Adrenal gland (tissue), 7 donors: ENCODE data around the genes SOWAHD and CUL4B.

DNA sequence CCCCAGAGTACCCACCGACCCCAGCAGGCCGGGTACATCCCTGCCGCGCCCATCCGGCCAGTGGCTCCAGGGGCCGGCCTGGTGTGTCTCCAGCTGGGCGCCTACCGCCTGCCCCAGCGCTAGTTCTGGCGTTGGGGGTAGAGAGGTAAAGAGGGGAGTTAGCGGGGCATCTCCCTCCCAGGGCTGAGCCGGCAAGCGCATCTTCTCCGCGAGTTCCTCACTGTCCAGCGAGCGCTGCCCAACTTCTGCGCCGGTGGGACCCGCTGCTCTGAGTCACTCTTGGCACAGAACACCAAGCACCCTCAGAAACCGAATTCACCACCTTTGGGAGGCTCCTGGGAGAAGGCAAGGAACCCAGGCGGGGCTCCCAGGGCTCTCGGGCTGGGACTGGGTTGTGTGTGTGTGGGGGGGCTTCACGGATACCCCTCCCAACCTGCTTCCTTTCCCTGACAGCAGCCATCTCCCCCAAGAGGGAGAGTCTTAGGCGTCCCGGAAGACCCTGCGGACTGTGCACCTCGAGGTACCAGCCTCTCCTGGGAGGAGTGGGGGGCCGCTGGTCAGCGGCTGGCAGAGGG, 607 bp upstream of the LONRF3 start:
- PRO-cap, 3 experiments, result no peak in any of the 3 experiments
- RAMPAGE, long total RNA, 4 experiments, result no peak in any of the 4 experiments
- RRBS, result 24% methylated on average over 10 of the region's 30 CpGs

DNA sequence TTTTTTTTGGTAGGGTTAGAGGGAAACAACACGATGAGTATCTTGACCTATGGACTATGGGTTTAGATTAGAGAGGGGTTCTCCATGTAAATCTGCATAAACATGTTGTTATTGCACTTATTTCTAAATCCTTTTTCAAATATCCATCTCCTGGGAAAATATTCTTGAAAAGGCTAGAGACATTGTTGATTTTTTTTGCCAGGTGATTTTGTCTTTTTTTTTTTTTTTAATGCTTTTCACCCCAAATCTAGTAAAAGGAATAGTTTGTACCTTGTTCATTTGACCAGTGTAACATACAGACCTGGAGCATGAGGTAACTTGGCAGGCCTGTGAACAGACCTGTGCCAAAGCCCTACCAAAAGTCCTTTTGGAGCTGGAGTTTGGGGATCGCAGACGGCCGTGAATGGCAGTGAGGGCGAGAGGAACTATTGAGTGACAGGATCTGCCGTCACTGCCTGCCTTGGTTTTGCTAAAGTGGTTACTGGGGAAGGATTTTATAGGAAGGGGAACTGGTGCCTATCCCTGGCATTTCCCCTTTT, 14.2 kb downstream of the LONRF3 start:
- PRO-cap, 3 experiments, result no peak in any of the 3 experiments
- RAMPAGE, long total RNA, 4 experiments, result no peak in any of the 4 experiments
- RRBS, result no CpG with 5 or more reads among the region's 6 CpGs

- PRO-cap, 3 experiments, result no peak in any of the 3 experiments
- RAMPAGE, long total RNA, 4 experiments, result no peak in any of the 4 experiments
- RRBS, result no CpG with 5 or more reads among the region's 5 CpGs
Measured at GRCh38 chrX:119410442-119410684, 11.2 kb downstream of the SLC25A43 start.

GRCh38 chrX:119426651-119427606, 27.8 kb downstream of the SLC25A43 start:
- PRO-cap, 3 experiments, result no peak in any of the 3 experiments
- RAMPAGE, long total RNA, 4 experiments, result no peak in any of the 4 experiments
- RRBS, result 60% methylated on average over 1 of the region's 20 CpGs

DNA sequence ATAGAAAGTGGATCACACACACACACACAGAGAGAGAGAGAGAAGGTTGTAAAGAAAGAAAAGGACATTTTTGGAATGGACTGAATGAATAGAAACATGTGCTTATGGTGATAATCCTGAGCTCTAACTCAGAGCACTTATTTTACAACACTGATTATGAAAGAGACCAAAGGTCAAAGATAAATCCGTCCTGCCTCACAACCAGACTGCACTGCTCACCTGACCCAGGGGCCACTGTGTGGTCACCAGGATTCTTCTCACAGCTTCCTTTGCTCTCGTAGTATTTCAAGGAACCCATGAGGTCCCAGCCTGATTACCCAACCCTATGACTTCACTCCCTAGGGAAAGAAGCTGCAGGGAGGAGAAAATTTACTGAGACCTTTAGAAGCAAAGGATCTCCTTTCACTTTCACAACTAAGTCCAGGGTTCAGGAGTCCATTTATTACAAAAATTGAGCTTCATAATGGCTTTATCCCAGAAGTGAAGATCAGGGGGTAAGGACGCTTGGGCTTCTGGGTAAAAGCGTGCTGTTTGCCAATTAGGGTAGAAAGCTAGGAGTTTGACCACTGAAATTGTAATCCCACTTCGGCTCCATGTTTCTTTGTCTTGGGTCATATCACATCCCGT, 9.6 kb downstream of the SLC25A5 start:
- PRO-cap, 3 experiments, result no peak in any of the 3 experiments
- RAMPAGE, long total RNA, 4 experiments, result no peak in any of the 4 experiments
- RRBS, result no CpG with 5 or more reads among the region's 6 CpGs

GRCh38 chrX:119503561-119504154, 35.4 kb downstream of the SLC25A5 start:
- PRO-cap, 3 experiments, result no peak in any of the 3 experiments
- RAMPAGE, long total RNA, 4 experiments, result no peak in any of the 4 experiments
- RRBS, result no CpG with 5 or more reads among the region's 5 CpGs

DNA sequence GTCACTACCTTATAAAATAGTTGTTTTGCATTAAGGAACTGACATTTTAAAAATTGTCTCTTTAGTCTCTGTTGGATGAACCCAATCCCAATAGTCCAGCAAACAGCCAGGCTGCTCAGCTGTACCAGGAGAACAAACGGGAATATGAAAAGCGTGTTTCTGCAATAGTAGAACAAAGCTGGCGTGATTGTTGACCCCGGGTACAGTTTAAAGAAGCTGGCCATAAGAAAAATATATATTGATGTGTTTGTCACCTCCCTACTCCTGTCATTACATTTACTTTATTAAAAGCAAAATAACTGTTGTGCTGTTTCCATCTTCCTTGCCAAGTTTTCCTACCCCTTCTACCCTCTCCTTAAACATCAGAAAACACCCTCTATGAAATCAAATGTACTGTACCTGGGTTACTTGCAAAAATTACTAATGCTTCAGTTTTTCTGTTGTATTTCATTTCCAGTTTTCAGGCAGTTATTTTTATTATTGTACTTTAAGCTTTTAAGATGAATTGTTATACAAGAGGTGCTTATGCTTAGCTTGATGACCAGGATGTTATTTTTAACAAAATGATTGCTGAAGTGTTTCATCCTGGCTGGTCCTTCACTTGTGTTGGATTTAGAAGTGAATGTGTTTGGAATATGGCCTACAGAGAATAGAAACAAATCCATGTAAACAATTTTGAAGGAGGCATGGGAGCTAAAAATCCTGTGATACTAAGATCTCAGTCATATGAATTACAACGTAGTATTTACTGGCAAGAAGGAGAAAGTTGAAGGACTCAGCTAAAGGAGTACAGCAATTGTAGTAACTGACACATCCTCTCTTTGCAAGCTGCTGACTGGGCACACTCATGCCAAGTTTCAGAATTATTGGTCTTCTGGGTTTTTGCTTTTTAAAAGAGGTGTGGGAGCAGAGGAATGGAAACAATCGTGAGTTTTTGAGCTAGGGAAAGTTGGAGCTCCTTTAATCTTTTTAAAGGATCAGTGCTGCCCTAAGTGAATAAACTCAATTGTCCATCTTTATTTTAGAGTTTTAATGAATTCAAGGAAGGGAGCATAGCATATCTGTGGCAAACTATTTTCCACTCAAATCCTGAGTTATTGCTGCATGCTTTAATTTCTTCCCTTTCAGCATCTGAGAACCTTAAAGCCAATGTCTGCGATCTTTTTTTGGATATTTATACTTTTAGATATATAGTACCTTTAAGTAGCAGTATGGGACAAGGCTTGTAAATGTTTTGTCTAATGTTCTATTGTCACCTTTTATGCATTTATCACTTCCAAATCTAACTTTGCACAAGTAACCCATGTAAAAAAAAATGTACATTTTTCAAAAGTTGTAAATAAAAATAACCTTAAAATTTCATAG, 9.2 kb downstream of the UBE2A start:
- PRO-cap, 3 experiments, result no peak in any of the 3 experiments
- RAMPAGE, long total RNA, 4 experiments, result no peak in any of the 4 experiments
- RRBS, result no CpG with 5 or more reads among the region's 7 CpGs

- PRO-cap, 3 experiments, result peak in 2 of 3 experiments; most common plus-strand start chrX:119606861 (in 1); most common minus-strand start chrX:119606825 (in 2)
- RAMPAGE, long total RNA, 4 experiments, result no peak in any of the 4 experiments
- RRBS, result no CpG with 5 or more reads among the region's 7 CpGs
Measured at GRCh38 chrX:119606698-119606951, 32.3 kb downstream of the UBE2A start.

DNA sequence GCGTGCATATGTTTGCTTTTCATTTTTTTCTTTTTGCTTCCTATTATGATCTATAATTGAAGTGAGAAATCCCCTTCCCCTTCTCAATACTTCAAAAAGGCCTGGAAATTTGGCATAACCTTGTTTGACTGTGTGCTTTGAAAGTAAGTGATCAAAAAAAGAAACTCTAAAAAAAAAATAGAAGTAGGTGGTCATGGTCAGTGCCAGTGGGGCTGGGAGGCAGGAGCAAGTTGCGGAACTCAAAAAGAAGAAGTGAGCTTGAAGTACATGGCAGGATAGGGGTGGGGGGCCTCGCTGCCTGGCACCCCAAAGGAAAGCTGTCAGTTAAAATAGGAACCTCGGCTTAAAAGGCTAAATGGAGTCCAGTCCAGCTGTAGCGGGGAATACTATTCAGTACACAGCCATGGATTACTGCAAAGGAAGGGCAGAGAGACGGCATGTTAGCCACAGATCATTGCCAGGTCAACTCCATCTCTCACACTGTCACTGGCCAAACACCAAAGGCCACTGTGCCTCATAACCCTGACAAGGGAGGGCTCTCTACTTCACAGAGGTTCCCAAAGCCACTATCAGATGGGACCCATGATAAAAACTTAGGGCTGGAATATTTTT, 44.1 kb downstream of the UBE2A start:
- PRO-cap, 3 experiments, result no peak in any of the 3 experiments
- RAMPAGE, long total RNA, 4 experiments, result no peak in any of the 4 experiments
- RRBS, result no CpG with 5 or more reads among the region's 6 CpGs

DNA sequence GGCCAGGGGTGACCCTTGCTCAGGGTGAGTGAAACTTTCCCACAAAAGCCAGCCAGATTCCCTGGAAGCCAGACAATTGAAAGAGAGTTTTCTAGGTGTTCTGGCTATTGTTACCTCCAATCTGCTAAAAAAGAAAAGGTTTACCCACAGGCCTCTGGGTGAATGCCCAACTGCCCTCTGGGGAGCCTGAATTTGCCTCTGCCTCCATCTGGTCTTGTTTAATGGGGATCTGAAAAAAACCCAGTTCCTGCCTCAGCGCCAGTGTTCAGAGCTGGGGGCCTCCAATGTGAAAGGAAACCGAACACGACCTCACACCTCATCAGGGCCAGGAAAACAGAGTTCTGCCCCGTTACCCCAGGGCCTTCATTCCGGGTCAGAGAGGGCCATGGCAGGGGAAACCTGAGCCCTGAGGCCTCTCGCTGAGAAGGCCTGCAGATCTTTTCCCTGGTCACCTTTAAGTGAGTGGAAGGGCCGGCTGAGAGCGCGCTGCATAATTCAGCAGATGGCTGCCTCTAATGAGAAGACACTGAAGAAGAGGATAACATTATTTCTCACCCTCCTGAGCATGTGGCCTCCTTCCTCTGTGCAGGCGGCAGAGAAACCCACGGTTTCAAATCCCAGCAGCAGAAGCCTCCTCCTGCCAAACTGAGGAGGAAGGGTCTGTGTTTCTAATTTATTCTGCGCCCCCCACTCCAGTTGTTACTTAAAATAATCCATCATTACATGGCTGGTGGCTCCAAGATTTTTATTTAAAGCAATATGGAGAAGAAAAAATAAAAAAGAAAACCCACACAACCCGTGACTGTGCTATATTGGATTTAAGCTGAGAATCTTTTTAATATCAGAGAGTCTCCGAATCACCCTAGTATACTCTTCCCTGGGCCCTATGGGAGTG, 6.7 kb downstream of the SEPTIN6 start:
- PRO-cap, 3 experiments, result no peak in any of the 3 experiments
- RAMPAGE, long total RNA, 4 experiments, result no peak in any of the 4 experiments
- RRBS, result no CpG with 5 or more reads among the region's 14 CpGs

DNA sequence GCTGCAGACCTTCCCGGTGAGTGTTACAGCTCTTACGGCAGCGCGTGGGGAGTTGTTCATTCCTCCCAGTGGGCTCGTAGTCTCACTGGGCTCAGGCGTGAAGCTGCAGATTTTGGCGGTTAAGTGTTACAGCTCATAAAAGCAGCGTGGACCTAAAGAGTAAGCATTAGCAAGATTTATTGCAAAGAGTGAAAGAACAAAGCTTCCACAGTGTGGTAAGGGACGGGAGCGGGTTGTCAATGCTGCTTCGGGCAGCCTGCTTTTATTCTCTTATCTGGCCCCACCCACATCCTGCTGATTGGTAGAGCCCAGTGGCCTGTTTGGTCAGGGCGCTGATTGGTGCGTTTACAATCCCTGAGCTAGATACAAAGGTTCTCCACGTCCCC, 8.4 kb upstream of the SOWAHD start:
- PRO-cap, 3 experiments, result no peak in any of the 3 experiments
- RAMPAGE, long total RNA, 4 experiments, result no peak in any of the 4 experiments
- RRBS, result no CpG with 5 or more reads among the region's 14 CpGs

DNA sequence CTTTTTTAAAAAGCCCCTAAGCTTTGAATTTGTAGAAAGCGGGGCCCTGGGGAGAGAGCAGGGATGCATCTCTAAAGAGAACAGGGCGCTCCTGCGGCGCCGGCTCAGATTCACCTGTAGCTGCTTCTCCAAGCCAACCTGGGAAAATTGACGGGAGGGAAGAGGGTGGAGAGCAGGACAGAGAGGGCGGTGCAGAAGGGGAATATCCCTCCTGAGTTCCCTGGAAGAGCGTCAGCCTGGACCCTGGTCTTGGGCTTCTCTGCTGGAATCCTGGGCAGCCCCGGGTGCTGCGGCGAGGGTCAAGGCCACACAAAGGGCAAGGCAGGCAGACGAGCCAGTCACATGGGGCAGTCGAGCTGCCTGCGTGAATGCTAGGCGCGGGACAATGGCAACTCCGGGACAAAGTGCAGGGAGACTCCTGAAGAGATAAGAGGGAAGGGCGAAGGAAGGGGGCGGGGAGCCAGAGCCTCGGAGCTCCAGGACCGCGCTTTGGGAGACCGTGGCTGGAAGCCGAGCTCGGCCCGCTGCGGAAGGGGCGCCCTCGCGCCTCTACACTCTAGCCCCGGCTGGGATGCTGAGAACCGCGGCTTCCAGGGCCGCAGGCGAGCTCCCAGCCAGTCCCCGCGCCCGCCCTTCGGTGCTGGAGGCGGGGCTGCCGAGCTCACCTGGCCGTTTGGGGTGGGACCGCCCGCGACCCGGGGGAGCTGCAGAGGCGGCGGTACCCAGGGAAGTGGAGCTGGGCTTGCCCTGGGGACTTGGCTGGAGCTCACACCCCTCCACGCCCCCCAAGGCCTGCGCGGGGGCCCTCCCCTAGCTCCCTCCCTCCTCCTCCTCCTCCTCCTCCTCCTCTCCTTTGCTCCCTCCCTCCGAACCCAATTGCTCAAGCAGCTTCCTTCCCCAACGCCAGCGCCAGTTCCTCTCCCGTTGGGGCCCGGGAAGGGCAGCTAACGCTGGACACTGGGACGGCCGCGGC, at the start of gene SOWAHD:
TSS of gene SOWAHD (plus strand) at position 909 of the 973 bp plus-strand sequence.
- PRO-cap, 3 experiments, result peak in 3 of 3 experiments; most common plus-strand start position 909 of the sequence (in 2); most common minus-strand start position 387 of the sequence (in 1)
- RAMPAGE, long total RNA, 4 experiments, result no peak in any of the 4 experiments
- RRBS, result 17% methylated on average over 10 of the region's 60 CpGs

GRCh38 chrX:119790620-119791559, 540 bp downstream of the RPL39 start:
- PRO-cap, 3 experiments, result peak in 2 of 3 experiments; most common plus-strand start chrX:119791093 (in 1); most common minus-strand start chrX:119790994 (in 1)
- RAMPAGE, long total RNA, 4 experiments, result no peak in any of the 4 experiments
- RRBS, result no CpG with 5 or more reads among the region's 45 CpGs

- PRO-cap, 3 experiments, result no peak in any of the 3 experiments
- RAMPAGE, long total RNA, 4 experiments, result no peak in any of the 4 experiments
- RRBS, result no CpG with 5 or more reads among the region's 3 CpGs
Measured at GRCh38 chrX:119841066-119841483, 11.7 kb downstream of the UPF3B start.

DNA sequence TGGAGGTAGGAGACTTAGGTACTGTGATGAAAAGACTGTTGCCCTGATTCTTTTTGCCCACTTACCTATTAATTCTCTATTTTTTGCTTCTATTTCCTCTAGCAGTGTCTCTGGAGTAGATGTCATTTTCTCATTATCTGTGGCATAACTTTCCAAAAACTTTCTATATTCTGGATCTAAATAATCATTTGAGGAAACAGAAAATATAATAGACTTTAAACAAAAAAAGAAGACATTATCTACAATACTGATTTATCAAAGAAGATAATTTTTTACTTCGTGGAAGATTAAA, 9.7 kb downstream of the UPF3B start:
- PRO-cap, 3 experiments, result no peak in any of the 3 experiments
- RAMPAGE, long total RNA, 4 experiments, result no peak in any of the 4 experiments
- RRBS, result no CpG with 5 or more reads among the region's 1 CpG

GRCh38 chrX:120140473-120140784, 18.0 kb upstream of the RHOXF2 start:
- PRO-cap, 3 experiments, result no peak in any of the 3 experiments
- RAMPAGE, long total RNA, 4 experiments, result no peak in any of the 4 experiments
- RRBS, result no CpG with 5 or more reads among the region's 4 CpGs

DNA sequence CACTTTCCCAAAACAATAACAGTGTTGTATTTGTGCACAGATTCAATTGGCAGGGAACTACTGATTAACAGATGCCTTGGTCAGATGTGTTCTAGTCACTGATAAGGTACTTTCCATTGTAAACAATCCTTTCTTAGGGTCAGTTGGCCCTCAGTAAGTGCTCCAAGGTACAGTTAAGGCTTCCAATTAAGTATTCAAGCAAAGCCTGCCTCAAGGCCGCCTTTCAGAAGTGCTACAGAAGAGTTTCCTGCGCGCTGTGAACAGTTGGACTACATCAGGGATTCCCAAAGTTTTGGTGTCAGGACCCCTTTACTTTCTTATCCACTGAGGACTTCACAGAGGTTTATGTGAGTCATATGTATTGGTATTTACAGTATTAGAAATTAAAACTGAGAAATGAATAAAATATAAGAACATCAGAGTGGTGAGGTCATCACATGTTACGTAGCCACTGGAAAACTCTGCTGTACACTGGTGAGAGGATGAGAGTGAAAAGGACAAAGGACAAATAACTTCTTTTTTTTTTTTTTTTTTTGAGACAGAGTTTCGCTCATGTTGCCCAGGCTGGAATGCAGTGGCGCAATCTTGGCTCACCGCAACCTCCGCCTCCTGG, 2.7 kb downstream of the LAMP2 start:
- PRO-cap, 3 experiments, result peak in 1 of 3 experiments; most common plus-strand start position 485 of the sequence (in 1); most common minus-strand start position 263 of the sequence (in 1)
- RAMPAGE, long total RNA, 4 experiments, result no peak in any of the 4 experiments
- RRBS, result no CpG with 5 or more reads among the region's 8 CpGs

DNA sequence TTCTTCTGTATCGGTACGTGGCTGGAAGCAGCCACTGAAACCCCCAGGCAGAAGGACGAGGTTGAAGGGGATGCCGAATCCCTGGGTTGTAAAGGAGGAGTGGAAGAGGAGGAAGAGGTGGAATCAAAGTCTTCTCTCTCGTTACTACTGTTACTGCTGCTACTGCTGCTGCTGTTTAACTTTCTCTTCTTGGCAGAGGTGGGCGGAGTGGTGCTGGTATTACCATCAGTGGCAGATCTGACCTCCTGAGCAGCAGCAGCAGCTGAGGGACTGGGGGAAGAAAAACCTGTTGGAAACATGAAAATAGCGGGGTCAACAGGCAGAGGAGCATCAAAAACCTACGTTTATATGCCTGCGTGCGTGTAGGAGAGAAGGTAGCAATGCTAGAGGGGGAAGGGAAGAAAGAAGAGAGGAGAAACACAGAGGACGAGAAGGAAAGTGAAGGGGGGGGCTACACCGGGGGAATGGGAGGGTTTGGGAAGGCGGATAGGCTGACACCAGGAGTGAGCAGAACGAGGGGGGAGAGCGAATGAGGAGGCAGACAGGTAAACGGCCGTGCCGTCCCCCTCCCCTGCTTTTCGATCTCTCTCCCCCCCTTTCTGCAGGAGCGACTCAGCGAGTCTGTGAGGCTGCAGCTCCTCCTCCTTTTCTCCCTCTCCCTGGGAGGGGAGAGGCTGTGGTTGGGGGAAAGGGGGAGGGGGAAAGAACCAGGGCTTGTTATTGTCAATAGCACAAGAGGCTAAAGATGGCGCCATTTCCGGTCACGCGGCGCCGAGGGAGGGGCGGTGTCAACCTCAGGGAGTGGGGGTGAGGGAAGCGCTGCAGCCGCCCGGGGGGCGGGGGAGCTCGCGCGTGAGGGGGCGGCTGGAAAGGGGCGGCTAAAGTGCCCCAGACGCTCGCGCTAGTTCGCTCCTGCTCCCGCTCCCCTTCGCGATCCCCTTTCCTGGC, at the start of gene CUL4B:
TSS of gene CUL4B (minus strand) at position 623 of the 948 bp plus-strand sequence.
- PRO-cap, 3 experiments, result peak in 3 of 3 experiments; most common plus-strand start position 228 of the sequence (in 3); most common minus-strand start position 155 of the sequence (in 3)
- RAMPAGE, long total RNA, 4 experiments, result start-site peak on the plus strand in 2 of 4 experiments, centred at positions 361 to 506 of the sequence, 18 to 67 reads per replicate; start-site peak on the minus strand in 3 of 4 experiments, centred at positions 417 to 626 of the sequence, 11 to 54 reads per replicate
- RRBS, result 17% methylated on average over 9 of the region's 44 CpGs

GRCh38 chrX:120581671-120582031, 20.9 kb upstream of the CUL4B start:
- PRO-cap, 3 experiments, result no peak in any of the 3 experiments
- RAMPAGE, long total RNA, 4 experiments, result no peak in any of the 4 experiments
- RRBS, result no CpG with 5 or more reads among the region's 1 CpG

DNA sequence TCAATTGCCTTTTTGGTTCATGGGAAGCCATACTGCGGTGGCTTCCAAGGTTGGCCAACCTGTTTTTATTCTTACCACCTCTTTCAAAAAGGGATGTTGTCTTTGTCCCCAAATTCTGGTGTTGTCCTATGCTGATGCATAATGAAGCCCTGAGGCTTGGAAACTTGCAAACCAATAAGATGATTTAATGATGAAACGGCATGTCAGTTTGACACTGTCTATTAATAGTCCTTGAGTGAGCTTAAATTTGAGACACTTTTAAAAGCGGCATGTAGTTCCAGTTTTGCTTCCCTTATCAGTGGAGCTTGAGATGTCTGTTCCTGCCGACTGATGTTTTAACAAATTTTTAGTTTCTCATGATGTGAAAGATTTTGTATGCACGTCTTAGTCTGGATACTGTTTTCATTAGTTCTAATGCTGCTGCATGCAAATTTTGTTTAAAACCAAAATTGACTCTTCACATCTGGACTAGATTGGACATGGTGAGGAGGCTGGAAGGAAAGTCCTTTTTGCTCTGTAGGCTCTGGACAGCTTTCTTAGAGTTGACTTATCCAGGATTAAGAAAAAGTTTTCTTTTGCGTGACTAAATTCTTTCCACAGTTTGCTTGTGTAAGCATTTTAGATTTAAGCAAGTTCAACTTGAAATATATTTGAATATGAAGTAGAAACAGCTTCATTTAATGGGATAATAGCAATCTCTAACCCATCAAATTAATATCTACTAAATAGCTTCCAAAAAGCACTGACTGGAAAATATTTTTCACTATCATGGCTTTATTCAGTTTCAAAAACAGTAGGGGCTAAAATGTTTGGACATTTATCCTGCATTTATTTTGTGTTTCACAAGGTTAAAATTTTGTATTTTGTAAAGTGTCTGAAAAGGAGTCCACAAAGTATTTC, 11.7 kb downstream of the C1GALT1C1 start:
- PRO-cap, 3 experiments, result no peak in any of the 3 experiments
- RAMPAGE, long total RNA, 4 experiments, result no peak in any of the 4 experiments
- RRBS, result no CpG with 5 or more reads among the region's 6 CpGs